ENCODE measurements around a stretch of chr1.

GRCh38 chr1:200152786-200153760, 125.6 kb downstream of the NR5A2 start:
- PRO-cap, result no peak

DNA sequence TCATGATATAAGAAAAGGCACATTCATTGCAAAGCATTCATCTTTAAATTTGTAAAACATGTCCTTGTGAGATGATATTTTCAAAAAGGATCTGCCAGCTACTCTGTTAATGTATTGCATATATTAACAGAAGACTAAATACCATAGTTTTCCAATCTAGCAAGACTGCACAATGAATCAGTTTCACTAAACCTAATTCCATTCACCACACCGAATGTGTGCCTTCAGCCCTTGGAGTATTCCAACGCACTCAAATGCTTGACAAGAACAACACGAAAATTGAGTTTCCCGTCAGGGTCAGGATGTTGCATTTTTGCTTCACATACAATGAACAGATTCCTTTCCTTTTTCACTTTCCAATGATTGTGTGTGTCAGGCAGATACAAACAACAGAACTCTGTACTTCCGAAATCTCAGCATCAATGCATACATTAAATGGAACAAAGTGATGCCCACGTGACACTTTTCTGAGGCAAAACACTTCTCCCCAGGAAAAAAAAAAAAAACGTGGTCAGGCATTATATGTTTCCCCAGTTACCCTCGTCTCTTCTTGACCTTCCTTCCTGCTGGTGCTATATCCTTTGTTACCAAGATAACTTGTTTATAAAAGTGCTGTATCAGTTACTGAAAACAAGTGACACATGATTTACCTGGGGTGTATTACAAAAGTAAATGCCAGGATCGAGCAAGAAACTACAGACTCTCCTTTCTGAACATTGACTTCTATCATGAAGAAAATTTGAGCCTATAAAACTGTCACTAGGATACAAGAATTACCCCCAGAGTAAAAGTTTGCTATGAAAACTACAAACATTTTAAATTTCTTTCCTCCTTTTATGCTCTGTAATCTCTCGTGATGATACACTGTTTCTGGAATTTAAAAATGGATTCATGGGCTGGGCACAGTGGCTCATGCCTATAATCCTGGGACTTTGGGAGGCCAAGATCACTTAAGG, 181.7 kb downstream of the ZNF281 start:
- PRO-cap, result no peak

GRCh38 chr1:200628168-200628901, 7.8 kb upstream of the KIF14 start:
- PRO-cap, result no peak

DNA sequence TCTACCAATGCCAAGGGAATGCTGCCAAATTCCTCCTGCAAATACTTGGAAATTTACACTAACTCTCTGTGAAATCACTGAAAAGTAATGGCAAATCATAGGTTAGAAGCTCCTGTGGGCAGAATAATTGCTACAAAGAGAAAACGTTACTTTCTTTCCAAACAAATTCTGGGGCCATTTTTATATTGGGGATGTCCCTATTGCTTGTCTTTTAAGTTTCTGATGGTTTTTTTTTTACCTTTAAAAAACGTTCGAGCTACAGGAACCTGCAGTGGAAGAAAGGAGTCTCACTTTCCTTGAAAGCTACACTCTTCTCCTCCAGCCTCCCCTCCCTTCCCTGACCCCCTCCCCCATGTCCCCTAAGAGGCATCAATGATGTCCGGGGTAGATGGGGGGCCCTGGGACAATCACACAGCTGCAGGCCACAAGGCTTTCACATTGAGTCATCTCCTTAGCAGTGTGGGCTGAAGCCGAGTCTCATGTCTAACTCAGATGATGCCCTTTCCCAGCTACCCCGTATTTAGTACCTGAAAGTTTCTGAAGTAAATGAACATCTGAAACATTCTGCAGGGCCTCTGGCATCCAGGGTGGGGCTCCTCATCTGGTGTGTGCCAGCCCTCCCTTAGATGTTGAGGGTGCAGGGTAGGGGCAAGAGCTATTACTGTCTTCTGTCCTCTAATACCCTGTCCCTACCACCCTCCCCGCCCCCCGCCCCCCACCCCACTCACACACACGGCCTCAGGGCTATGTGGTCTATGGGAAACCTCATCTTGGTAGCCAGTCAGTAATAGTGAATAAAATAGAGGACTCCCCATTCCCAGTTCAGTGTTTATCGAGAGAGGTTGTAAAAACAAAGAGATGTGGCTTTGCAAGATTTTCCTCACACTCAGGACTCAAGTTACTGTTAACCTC, 6.2 kb upstream of the GPR25 start:
- PRO-cap, result no peak

DNA sequence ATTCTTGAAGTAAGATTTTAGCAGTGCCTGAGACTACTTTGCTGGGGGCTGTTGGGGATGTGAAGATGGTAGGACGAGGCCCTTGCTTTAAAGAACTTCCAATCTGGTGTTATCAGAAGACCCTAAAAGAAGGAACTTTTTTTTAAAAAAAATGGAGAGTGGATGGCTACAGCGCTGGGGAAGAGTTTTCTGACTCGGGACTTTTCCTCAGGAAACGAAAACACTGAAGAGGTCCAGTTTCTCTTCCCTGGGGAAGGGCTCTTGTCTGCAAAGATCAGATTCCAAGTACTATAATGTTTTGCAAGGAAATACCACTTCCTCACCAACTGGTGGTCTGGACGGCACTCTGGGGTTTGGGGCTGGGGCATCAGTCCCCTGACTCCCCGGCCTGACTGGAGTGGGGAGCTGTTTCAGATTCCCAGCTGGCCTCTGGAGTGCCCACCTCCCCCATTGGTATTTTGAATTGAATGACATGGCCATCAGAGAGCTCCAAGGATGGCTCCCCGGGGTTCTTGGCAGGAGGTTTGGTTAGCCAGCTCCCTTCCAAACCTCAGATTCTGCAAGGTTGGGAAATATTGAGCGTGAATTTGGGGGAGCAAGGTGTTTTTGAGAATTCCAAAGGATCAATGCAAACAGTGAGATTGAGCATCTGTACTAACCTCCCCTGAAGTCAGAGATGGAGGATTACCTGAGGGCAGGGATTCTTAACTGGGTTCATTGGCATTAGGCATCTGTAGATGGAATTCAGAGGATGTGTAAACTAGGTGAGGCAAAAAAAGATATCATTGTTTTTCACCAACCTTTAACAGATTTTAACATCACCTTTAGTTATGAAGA, 2.2 kb upstream of the INAVA start:
- PRO-cap, result no peak

DNA sequence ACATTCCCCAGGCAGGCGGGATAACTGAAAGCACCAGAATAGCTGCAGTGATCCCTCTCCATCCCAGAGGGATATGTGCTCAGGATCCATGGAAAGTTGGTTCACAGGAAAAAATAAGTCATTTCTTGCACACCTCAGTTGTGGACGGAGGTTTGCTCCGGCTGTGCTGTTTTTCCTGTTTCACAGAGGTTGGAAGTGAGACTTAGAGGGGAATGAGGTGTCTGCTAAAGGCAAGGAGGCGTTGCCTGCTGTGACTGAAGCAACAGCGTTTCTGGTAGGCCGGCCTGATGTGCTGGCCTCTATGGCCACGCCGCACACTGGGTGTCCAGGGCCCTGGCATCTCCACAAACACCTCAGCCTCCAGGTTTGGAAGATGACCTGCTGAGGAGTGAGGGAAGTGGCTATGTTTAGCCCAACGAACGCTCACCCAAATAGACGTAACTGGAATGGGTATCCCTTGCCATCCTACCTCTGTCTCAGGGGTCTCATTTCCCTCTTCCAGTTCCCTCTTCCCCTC, 12.1 kb downstream of the CACNA1S start:
- PRO-cap, result no peak

DNA sequence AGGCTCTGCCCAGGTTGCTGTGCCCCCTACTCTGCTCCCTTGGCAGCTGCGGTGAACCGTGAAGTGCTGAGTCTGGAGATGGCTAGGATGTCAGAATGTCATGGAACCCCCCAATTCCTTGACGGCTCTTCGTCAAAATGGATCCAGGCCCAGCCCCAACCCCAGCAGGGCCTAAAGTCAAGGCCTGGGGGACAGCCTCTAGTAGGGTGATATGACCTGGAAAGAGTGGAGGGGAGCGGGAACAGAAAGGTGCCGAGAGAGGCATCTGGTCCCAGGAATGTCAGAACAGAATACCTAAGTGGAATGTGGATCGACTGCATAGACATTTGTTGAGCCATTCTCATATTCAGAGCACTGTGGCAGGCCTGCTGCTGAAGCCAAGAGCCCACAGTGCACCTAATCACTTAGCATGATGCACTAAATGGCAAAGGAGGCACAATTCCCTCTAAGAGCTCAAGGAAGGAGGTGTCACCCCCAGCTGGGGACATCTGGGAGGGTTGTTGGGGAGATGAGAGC, 8.8 kb upstream of the PKP1 start:
- PRO-cap, result no peak

GRCh38 chr1:201302522-201303084, 19.3 kb downstream of the PKP1 start:
- PRO-cap, result no peak

GRCh38 chr1:201307739-201308514, 24.6 kb downstream of the PKP1 start:
- PRO-cap, result no peak

GRCh38 chr1:201358623-201359399, 18.7 kb downstream of the TNNT2 start:
- PRO-cap, result no peak

- PRO-cap, result no peak
Observed at GRCh38 chr1:201456590-201457456, 12.2 kb downstream of the PHLDA3 start.

- PRO-cap, result no peak
Observed at GRCh38 chr1:201469719-201470294, 819 bp upstream of the PHLDA3 start.

DNA sequence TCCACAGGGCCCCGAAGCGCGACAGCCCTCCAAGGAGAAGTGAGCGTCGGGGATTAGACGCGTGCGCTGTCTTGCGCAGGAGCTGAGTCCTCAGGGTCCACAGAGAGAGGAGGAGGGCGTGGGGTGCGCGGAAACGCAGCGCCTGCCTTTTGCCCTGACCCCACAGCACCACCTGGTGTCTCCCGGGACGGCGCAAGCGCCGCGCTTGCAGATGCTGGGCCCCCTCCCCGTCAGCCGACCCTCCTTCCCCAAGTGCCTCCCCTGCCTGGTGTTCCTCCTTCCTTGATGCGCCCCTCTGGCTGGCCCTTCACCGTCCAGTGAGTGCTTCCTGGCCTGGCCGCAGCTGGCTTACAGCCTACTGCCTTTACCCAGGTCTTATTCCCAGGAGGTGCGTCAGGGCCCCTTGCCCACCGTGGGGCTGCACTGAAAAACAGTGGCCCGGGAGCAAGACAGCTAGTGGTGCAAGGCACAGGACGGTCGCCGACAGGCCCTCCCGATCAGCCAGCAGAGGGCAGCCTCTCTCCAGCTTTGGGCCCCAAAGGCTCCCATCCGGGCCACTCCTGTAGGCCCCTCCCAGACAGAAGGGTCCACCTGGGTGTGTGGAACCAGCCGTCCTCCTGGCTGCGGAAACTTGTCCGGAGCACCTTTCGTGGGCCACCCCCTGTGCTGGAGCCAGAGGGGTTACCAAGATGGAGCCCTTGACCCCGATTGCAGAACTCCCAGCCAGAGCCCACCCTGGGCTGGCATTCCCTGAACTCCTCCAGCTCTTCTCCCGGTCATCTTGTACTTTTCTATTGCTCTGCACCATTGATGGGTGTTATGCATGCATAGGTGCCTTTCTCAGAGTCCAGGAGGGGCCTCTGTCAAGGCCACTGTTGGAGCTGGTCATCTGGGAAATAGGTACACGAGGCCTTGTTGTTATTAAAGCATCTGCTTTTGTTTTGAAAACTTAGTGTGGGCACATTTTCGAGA, 13.0 kb upstream of the PHLDA3 start:
- PRO-cap, result no peak

DNA sequence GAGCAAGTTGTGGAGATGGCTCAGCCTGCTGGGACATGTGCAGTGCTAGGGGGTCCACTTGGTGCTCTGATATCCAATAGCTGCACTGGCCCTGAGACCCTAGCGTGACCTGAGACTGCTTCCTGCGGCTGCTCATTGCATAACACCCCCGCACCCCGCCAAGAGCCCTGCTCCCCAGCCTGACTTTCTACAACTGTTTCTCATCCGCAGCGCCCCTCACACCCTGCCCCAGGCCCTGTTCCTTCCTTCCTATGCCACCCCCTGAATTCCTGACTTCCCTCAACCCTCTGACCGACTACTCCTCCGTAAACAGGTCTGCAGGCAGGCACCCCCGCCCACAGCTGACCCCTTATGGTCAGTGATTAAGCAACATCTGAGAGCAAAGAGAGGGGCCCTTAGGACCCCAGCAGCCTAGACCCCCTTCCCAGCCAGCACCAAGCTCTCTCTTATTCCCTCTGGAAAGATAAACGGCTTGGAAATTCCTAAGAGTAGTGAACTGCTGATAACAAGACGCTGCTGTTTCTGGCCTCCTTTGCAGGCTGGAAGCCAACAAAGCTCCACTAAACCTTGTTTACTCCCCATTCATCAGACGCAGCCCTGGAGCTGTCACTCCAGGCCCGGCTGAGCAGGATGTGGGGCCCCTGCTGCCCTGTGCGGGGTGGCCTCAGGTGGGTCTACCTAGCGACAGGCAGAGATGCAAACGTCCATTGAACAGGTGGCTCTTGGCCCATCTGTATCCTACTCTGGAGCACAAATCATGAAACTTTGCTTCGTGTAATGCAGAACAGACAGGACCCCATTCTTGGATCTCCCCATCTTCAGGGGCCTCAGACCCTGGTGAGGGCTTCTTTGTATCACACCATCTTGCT, 12.8 kb downstream of the CSRP1 start:
- PRO-cap, result no peak

DNA sequence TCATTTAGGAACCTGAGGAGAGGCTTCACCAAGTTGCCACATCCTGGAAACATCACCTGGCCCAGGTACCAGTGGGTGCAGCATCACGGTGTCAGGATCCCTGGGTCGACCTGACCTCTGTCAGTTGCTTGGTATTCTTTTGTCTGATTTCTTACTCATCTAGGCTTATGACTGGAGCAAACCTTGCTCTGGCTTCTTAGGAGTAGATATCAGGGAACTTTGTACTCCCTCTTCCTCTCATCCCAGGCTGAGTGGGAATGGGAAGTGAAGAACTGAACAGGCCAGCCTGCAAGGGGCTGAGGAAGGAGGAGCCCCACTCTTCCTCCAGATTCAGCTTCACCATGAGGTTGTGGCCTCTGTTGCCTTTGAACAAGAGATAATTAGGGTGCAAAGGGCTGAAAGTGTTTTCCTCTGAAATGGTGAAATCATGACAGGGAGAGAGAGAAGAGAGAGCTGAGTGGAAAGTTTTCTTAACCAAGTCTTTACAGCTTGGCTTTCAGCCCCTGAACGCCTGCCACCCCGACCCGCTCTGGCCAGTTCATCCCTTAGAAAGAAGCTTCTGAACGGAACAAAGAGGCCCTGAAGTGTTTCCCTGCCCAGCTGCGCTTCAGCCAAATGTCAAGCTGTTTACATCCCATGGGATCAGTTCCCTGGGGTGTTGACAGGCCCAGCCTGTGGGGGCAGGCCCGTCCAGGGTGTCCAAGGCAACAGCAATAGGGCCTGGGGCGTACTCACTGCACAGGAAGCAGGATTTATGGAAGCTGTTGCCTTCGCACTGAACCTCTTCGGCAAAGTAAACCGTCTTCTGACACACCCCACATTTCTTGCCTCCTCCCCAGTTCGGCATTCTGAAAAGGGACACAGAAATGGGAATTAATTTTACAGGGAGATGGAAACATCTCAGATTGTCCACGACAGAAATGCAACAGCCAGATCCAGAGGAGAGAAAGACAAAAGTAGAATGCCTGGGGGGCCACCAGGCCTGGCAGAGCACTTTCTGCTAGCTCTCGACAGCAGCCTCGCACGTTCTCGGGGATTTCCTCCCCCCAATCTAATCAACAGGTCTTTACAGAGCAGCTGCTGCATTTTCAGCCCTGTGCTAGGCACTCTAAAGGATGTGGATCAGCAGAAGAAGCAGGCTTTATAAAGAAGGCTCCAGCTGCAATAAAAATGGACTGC, 11.1 kb downstream of the CSRP1 start:
- PRO-cap, result unidirectional peak, minus-strand start at position 531 of the sequence

GRCh38 chr1:201506457-201506971, 409 bp downstream of the CSRP1 start:
- PRO-cap, result bidirectional peak, plus-strand start at chr1:201506870, minus-strand start at chr1:201506854

- PRO-cap, result no peak
Observed at GRCh38 chr1:201538099-201538585, 785 bp upstream of the NAV1 start.

- PRO-cap, result unidirectional peak, minus-strand start at chr1:201540060
Observed at GRCh38 chr1:201539565-201540615, 963 bp downstream of the NAV1 start.

DNA sequence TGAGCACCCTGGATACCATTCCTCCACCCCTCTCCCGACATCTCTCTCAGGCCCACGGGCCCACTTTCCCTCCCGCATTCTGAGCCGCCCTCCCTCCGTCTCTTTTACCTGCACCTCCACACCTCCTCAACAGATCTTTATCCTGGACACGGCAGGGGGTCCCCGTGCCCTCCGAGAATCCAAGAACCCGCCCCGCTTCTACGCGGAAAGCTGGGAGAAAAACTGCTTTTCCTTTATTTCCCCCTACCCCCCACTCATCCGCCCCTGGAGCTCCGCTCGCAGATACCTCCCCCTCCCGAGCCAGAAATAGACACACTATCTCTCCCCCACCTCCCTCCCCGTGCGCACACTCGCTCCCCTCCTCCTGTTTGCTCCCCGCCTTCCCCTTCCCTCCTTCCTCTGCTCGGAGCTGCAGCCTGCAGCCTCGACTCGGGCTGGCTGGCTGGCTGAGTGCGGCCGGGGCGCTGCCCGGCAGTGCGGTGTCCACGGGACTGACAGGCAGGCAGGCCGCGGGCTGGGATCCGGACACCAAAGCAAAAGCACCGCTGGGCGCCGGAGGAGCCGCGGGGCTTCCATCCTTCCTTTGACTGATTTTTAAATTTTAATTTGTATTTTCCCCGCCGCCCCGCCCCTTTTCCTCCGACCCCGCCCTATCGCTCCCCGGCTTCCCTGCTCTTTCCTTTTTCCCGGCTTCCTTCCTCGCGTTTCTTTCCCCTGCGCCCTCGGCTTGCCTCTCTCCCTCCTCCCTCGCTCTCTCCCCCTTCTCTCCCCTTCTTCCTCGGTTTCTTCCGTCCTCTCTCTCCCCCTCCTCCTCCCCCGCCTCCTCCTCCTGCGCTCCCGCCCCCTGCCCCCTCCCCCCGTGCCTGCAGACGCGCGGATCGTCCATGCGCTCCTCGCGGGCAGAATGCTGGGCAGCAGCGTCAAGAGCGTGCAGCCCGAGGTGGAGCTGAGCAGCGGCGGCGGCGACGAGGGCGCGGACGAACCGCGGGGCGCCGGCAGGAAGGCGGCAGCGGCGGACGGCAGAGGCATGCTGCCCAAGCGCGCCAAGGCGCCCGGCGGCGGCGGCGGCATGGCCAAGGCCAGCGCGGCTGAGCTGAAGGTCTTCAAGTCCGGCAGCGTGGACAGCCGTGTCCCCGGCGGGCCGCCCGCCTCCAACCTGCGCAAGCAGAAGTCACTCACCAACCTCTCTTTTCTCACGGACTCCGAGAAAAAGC, 109.2 kb downstream of the NAV1 start:
- PRO-cap, result no peak

- PRO-cap, result no peak
Observed at GRCh38 chr1:201793583-201793973, 35.4 kb upstream of the IPO9 start.